ENCODE measurements around the genes SAA2 and SLC17A6.

GRCh38 chr11:18248299-18249023 is at the start of gene SAA2:
SAA2 (minus strand) TSS chr11:18248668.
- PRO-cap, 6 experiments: no peak in any of the 6 experiments
- RAMPAGE, long total RNA, 2 experiments: start-site peak on the minus strand in 2 of 2 experiments, at chr11:18248634-18248638 at its widest, 69 to 149 reads per replicate
- RRBS: no CpG with 5 or more reads among the region's 10 CpGs

- PRO-cap, 6 experiments: no peak in any of the 6 experiments
- RAMPAGE, long total RNA, 2 experiments: no peak in any of the 2 experiments
- RRBS: no CpG with 5 or more reads among the region's 4 CpGs
Measured at GRCh38 chr11:18321341-18321625, 657 bp downstream of the HPS5 start.

DNA sequence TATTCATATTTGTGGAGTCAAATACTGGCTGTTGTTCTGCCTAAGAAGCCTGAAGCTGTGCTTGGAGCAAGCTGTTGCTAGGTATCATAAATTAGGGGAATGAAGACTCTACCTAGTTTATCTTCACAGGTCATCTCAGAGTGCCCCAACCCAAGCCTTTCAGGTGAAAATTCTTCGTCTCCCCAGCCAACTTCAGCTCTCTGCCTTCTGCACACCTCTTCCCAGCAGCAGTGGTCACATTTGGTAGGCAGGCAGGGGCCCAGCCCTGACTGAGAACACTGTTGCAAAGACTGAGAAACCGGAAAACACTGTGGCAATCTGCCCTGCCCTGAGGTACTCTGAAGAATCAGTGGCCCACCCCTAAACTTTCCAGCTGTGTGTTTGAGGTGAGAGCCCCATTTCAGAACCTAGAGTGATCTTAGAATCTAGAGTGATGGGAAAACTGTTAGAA is 2.0 kb upstream of the LDHA start:
- PRO-cap, 6 experiments: no peak in any of the 6 experiments
- RAMPAGE, long total RNA, 2 experiments: no peak in any of the 2 experiments
- RRBS: no CpG with 5 or more reads among the region's 2 CpGs

GRCh38 chr11:18394720-18395035 is 315 bp downstream of the LDHA start:
- PRO-cap, 6 experiments: peak in 1 of 6 experiments; most common plus-strand start chr11:18394777 (in 1)
- RAMPAGE, long total RNA, 2 experiments: no peak in any of the 2 experiments
- RRBS: 7% methylated on average over 5 of the region's 25 CpGs

DNA sequence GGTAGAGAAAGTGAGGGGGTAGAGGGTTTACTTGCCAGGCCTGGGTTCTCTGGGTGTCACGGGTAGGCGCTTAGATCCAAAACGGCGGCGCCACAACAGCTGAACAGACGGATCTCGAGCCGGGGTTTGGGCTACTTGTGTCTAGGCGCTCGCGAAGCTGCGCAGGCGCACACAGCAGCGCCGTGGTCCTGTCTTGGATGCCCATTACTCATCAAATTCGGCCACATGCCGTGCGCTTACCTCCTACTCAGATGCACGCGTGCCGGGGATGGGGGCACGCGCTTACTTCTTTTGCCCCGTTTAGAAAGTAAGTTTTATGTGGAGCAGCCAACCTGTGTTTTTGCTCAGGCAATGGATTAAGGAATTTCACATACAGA is 501 bp upstream of the SPTY2D1 start:
- PRO-cap, 6 experiments: peak in 6 of 6 experiments; most common plus-strand start position 170 of the sequence (in 3); most common minus-strand start position 159 of the sequence (in 6)
- RAMPAGE, long total RNA, 2 experiments: start-site peak on the minus strand in 1 of 2 experiments, centred at position 137 of the sequence, 14 reads per replicate
- RRBS: no CpG with 5 or more reads among the region's 24 CpGs

- PRO-cap, 6 experiments: no peak in any of the 6 experiments
- RAMPAGE, long total RNA, 2 experiments: no peak in any of the 2 experiments
- RRBS: no CpG with 5 or more reads among the region's 1 CpG
Measured at GRCh38 chr11:18704733-18705165, 6.2 kb downstream of the TMEM86A start.

- PRO-cap, 6 experiments: no peak in any of the 6 experiments
- RAMPAGE, long total RNA, 2 experiments: no peak in any of the 2 experiments
- RRBS: no CpG with 5 or more reads among the region's 6 CpGs
Measured at GRCh38 chr11:19136468-19137009, 19.6 kb downstream of the ZDHHC13 start.

DNA sequence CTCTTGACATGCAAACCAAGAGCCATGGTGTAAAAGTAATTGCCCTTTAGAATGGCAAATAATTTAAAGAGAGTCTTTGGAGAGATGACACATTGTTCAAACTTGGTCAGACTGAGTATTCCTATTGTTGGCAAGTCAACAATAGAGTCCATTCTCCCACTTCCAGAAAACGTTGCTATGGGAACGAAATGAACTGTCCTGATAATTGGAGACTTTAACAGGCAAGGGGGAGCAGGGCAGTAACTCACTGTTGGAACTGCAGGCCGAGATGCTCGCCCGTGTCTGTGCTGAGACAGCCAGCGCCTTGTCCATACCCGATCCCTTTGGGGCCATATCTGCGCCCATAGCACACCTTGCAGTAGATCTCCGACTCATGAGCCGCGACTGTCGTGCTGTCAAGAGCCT is 13.9 kb downstream of the CSRP3 start:
- PRO-cap, 6 experiments: no peak in any of the 6 experiments
- RAMPAGE, long total RNA, 2 experiments: no peak in any of the 2 experiments
- RRBS: no CpG with 5 or more reads among the region's 12 CpGs

- PRO-cap, 6 experiments: peak in 3 of 6 experiments; most common plus-strand start chr11:19345240 (in 2)
- RAMPAGE, long total RNA, 2 experiments: start-site peak on the plus strand in 1 of 2 experiments, at chr11:19345200-19345261 at its widest, 8 reads per replicate
- RRBS: 2% methylated on average over 29 of the region's 40 CpGs
Measured at GRCh38 chr11:19344781-19345498, 104.2 kb upstream of the E2F8 start.

DNA sequence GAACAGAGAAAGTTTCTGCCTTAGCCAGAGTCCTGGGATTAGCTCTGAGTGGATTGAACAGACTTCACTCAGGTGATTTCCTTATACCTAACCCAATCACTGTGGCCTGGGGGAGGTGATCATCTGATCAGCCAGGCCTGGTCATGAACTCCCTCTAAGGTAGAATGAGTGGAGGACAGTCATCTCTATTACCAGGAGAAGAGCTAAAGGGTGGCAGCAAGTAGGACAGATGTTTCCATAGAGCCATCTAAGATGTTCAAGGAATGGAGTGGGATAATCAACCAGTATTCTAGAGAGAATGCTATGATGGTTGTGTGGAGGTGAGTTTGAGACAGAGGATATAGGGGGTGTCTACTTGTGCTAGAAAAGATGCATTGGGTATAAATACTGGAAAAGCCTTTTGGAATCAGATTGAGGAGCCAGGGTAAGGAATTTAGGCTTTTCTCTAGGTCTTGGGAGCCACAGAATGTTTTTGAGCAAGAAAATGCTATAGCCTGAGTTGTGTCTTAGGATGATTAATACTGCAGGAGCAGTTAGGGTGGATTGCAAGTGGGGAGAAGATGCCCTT is 218.7 kb upstream of the E2F8 start:
- PRO-cap, 6 experiments: no peak in any of the 6 experiments
- RAMPAGE, long total RNA, 2 experiments: no peak in any of the 2 experiments

GRCh38 chr11:19683504-19684003 is 29.1 kb upstream of the NAV2 start:
- PRO-cap, 6 experiments: peak in 1 of 6 experiments; most common minus-strand start chr11:19683692 (in 1)
- RAMPAGE, long total RNA, 2 experiments: no peak in any of the 2 experiments
- RRBS: no CpG with 5 or more reads among the region's 3 CpGs

DNA sequence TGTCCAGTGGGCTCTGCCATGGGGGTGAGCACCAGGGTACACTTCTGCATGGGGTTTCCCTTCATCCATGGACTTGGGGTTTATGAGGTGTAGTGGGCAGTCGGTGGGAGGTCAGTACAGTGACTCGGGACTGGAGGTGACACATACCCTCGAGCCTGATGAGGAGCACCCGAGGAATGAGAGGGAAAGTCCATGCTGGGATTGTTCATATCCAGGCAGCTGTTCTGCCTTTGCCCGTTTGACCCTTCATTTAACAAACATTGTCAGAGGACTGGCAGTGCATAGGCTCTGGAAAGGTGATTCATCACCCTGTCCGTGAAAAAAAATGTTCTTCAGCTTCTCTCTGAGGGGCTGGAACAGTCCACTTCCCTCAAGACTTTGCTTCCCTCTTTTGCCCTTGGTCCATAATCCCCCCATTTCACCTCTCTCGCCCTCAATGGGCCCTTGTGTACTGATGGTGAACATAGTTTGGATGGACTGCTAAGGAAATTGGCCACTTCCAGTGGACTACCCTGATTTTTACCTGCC is 2.8 kb downstream of the NAV2 start:
- PRO-cap, 6 experiments: peak in 4 of 6 experiments; most common minus-strand start position 252 of the sequence (in 4)
- RAMPAGE, long total RNA, 2 experiments: no peak in any of the 2 experiments
- RRBS: no CpG with 5 or more reads among the region's 7 CpGs

DNA sequence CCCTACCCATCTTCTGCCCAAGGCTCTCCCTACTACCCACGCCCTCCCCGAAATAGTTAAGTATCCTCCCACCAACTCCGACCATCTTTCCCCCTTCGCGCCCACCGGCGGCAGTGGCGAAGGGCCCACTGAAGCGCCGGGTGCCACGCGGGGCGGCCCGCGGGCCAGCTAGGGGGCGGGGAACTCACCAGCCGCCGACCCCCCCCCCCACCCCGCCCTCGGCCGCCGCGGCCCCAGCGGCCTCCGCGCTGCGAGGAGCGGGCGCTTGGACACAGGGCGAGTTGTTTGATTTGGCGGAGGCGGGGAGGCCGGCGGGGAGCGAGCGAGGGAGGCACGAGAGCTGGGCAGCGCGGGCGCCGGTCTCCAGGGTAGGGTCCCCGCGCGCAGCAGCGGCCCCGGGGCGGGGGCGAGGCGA is 64.3 kb downstream of the NAV2 start:
- PRO-cap, 6 experiments: no peak in any of the 6 experiments
- RAMPAGE, long total RNA, 2 experiments: no peak in any of the 2 experiments
- RRBS: 2% methylated on average over 18 of the region's 49 CpGs

DNA sequence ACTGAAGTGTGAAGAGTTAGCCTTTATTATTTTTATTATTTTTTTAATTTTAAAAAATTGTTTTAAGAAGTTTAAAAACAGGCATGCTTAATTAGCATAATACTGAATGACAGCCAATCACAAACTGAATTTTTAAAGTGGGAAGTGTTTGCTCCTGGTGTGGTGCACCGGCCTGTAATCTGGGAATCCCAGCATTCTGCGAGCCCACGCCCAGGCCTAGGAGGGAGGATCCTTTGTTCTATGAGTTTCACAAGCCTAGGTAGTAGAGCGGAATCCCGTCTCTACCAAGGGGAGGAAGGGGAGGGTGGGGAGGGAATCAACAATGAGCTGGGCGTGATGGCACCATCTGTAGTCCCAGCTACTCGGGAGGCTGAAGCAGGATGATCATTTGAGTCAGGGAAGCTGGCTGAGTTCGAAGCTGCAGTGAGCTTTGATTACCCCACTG is 115.1 kb downstream of the NAV2 start:
- PRO-cap, 6 experiments: no peak in any of the 6 experiments
- RAMPAGE, long total RNA, 2 experiments: no peak in any of the 2 experiments
- RRBS: no CpG with 5 or more reads among the region's 8 CpGs

- PRO-cap, 6 experiments: no peak in any of the 6 experiments
- RAMPAGE, long total RNA, 2 experiments: no peak in any of the 2 experiments
- RRBS: no CpG with 5 or more reads among the region's 2 CpGs
Measured at GRCh38 chr11:19829604-19829928, 116.9 kb downstream of the NAV2 start.

- PRO-cap, 6 experiments: no peak in any of the 6 experiments
- RAMPAGE, long total RNA, 2 experiments: no peak in any of the 2 experiments
- RRBS: no CpG with 5 or more reads among the region's 5 CpGs
Measured at GRCh38 chr11:20002684-20003259, 157.5 kb downstream of the DBX1 start.

DNA sequence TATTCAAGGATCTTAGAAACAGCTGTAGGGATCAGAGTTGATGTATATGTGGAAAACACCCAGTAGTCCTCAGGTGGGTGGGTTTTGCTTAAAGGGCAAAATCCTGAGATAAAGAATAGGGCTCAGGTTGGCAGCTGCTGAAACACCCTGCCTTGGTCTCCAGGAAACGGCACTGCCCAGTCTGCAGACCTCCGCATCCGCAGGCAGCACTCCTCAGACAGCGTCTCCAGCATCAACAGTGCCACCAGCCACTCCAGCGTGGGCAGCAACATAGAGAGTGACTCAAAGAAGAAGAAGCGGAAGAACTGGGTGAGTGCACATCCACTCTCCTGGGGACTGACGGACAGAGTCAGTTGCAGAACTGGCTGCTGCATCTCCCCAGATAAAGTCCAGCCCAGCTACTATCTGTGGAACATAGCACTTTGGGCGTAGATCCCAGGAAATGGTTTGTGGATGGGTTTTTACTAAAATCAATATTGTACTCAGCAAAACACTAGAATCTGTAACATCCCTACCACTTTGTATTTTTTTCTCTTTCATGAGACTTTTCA is 80.3 kb downstream of the DBX1 start:
- PRO-cap, 6 experiments: no peak in any of the 6 experiments
- RAMPAGE, long total RNA, 2 experiments: no peak in any of the 2 experiments
- RRBS: no CpG with 5 or more reads among the region's 8 CpGs

DNA sequence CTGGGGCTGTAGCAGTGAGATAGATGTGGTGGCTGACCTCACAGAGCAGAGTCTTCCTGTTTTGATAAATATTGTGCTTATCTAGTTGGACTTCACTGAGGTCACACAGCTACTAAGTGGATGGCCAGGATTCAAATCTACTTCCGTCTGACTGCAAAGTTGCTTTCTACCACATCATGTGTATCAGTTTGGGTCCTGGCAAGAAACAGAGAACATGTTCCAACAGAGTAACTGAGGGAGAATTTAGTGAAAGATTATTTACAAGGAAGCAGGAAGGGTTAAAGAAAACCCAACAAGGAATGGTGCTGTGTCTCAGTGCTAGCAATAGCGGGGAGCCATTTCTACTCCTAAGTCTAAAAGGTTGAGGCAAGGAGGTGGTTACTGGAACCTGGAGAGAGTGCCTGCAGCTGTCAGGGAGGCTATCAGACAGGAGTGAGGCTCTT is 6.2 kb upstream of the HTATIP2 start:
- PRO-cap, 6 experiments: no peak in any of the 6 experiments
- RAMPAGE, long total RNA, 2 experiments: no peak in any of the 2 experiments
- RRBS: no CpG with 5 or more reads among the region's 2 CpGs

DNA sequence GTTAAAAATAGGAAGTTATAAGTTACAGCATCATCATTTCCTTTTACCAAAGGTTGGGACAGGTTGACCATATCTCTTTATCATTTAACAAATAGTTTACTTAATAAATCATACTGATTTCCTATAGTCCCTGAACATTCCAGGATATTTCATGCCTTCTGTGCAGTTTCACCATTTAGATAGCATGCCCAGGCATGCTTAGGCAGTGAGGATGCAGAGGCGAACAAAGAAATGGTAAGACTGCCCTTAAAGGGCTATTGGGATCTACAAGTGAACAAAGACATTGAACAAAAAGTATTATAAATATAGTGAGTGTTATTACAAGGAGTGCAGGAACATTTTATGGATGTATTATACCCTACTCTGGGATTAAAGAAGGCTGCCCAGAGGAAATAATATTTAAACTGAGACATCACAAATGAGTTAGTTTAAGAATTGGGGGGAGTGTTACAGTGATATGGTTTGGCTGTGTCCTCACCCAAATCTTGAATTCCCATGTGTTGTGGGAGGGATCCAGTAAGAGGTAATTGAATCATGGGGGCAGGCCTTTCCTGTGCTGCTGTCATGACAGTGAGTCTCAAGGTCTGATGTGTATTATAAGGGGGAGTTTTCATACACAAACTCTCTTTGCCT is 96.6 kb downstream of the PRMT3 start:
- PRO-cap, 6 experiments: no peak in any of the 6 experiments
- RAMPAGE, long total RNA, 2 experiments: no peak in any of the 2 experiments
- RRBS: no CpG with 5 or more reads among the region's 1 CpG

DNA sequence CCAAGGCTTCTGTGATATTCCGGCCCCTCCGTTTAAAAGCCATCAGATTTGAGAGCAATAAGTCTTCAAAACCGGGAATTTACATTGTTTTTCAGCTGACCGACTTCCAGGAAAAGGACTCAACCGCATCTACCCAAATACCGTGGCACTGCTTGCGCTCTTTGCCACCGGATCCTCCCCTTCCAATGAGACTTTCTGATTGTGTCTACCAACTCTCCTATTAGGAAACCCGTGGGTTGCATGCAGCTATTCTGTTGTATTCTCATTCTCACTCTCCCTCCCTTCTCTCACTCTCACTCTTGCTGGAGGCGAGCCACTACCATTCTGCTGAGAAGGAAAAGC is at the start of gene SLC17A6:
SLC17A6 (plus strand) TSS at position 290 of the 342 bp plus-strand sequence.
- PRO-cap, 6 experiments: no peak in any of the 6 experiments
- RAMPAGE, long total RNA, 2 experiments: no peak in any of the 2 experiments
- RRBS: 4% methylated on average over 7 of the region's 10 CpGs